Mesangial cell (primary cell): ENCODE data around the genes KRTAP9-2, KRTAP9-8, KRTAP9-4, KRTAP17-1, KRT34 and KRT19.

GRCh38 chr17:40549698-40550203 is 15.5 kb downstream of the CCR7 start:
- RAMPAGE, long total RNA: no peak

DNA sequence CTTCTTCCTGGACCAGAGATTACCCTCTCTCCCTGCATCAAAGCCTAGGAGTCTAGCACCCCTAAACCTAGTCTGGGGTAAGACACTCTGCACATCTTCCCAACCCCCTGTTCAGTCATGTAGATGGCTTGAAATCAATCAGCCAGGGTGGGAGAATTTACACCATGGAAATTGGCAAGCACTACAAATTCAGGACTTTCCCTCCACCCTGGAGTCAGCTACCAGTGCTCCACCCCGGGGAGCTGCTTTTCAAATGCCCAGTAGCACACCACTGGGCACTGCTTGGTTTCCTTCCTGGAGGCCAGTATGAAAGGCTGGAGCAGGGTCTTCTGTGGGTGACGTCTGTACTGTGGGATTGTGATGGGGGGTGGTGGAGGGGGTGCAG is 1.5 kb downstream of the CCR7 start:
- RAMPAGE, long total RNA: no peak

GRCh38 chr17:40564119-40564555 is 1.1 kb downstream of the CCR7 start:
- RAMPAGE, long total RNA: no peak

GRCh38 chr17:40564556-40565345 is 521 bp downstream of the CCR7 start:
- RAMPAGE, long total RNA: no peak

GRCh38 chr17:40565728-40565974 is 379 bp upstream of the CCR7 start:
- RAMPAGE, long total RNA: no peak

- RAMPAGE, long total RNA: no peak
Measured at GRCh38 chr17:40615046-40615650, 32.5 kb downstream of the SMARCE1 start.

GRCh38 chr17:40642166-40642904 is 5.3 kb downstream of the SMARCE1 start:
- RAMPAGE, long total RNA: no peak

DNA sequence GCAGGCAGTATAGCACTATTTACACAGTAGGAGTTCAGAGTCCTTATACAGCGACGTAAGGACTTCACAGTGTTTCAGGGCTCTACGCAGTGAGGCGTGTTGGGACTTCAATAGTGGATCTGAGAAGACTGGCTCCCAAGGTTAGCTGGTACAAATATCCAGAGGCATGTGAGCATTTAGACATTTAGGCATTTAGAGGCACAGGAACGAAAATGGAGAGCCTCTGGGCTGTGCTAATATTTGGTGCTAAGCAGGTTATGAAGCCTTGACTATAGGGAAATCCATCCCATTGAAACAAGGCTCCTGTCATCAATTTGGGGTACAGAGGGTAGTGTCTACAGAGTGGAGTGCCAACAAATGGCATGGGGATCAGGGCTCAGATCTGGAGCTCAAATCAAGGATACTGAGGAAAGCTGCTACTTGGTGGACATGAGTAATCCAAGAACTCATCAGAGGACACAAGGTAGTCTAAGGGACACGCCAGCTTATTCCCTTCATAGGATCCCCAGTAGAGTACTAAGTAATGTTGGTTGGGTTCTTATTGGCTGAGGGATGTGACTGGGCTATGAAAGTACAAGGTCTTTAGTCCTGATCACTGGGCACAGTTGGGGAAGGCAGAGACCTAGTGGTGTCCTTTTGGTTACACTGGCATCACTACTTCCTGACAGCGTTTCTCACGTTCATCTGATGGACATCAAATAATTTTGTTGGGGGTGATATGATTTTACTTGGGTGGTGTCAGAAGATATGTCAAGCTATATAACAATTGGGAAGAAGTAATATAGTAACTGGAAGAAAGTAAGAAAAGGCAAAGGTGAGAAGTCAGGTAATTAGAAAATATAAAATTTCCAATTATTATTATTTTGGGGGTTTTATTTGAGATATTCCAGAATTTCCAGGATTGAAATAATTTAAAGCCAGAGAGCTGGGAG is 5.2 kb downstream of the KRT10 start:
- RAMPAGE, long total RNA: no peak

DNA sequence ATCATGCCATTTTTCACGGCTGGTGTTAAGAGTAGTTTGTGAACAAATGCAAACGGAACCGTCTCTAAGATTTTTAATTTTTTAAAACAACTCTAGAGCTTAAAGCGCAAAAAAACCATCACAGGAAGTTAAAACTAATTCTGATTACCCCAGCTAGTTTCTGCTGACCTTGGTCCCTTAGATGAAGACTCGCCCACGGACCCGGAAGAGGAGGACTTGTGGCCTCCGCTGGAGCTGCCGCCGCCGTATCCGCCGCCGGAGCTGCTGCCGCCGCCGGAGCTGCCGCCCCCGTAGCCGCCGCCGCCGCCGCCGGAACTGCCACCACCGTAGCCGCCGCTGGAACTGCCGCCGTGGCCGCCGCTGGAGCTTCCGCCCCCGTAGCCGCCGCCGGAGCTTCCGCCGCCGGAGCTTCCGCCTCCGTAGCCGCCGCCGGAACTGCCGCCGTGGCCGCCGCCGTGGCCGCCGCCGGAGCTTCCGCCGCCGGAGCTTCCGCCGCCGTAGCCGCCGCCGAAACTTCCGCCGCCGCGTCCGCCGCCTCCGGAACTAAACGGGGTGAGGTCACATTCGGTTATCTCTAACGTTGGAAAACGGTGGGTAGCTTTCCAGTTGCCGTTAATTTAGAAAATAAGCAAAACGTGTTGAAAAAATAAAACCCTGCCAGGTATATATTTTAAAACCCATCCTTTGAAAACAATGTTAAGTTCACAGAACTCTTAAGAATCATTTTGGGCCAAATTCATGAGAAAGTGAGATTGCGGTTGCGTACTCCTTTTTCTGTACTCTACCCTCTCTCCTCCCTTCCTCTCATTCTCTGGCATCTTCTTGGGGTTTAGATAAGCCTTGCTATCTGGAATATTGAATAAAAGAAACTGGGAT is 3.6 kb downstream of the KRT10 start:
- RAMPAGE, long total RNA: start-site peak on the plus strand centred at position 529 of the sequence, 5 bp wide, 19 reads

- RAMPAGE, long total RNA: no peak
Measured at GRCh38 chr17:40885909-40886534, 980 bp upstream of the KRT20 start.

- RAMPAGE, long total RNA: no peak
Measured at GRCh38 chr17:41226446-41226894, at the start of gene KRTAP9-2. Gene KRTAP9-2 (plus strand): TSS chr17:41226648.

GRCh38 chr17:41237777-41238210 is at the start of gene KRTAP9-8:
Gene KRTAP9-8 (plus strand): TSS chr17:41237999.
- RAMPAGE, long total RNA: no peak

DNA sequence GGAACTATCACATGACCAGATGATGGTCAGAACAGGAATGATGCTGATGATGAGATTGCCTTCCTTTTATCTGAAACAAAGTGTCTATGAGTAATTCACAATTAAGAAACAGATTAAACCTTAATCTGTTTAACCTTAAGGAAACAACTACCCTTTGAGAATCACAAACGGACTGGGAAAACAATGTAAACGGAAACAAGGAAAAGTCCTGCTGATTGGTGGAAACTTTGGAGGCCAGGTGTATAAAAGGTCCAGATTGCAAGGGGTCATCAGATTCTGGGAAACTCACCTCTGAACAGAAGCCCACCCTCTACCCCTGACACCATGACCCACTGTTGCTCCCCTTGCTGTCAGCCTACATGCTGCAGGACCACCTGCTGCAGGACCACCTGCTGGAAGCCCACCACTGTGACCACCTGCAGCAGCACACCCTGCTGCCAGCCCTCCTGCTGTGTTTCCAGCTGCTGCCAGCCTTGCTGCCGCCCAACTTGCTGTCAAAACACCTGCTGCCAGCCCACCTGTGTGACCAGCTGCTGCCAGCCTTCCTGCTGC is at the start of gene KRTAP9-4:
KRTAP9-4 (plus strand) TSS at position 291 of the 552 bp plus-strand sequence.
- RAMPAGE, long total RNA: no peak

DNA sequence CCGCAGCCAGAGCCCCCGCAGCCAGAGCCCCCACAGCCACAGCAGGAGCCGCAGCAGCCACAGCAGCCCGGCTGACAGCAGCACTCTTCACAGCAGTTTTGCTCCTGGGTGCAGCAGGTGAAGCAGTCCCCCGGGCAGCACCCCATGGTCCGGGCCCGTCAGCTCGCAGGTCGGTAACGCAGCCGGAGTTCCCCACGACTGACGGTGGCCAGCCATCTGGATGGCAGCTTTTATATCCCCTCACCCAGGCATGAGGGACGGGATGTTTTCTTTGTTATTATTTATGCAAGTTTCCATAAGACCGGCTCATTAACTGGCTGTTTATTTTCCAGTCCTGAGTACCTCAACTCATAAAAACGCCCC is at the start of gene KRTAP17-1:
KRTAP17-1 (minus strand) TSS at position 206 of the 363 bp plus-strand sequence.
- RAMPAGE, long total RNA: no peak

GRCh38 chr17:41382194-41382595 is at the start of gene KRT34:
Gene KRT34 (minus strand): TSS chr17:41382306.
- RAMPAGE, long total RNA: no peak

DNA sequence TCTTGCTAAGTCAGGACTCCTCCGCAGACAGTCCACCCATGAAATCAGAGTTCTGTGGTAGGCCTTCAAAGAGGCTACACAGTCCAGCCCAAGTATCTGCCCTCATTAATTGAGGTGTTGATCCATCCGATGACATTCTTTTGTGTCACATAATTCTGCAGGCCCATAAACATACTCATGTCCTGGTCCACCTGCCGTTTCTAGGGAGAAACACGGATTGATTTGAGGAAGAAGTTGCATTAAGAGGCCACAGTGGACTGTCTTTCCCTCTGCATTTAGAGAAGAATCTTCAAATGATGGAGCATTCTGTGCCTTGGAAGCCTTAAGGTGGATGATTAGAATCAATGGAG is 348 bp upstream of the KRT31 start:
- RAMPAGE, long total RNA: no peak

DNA sequence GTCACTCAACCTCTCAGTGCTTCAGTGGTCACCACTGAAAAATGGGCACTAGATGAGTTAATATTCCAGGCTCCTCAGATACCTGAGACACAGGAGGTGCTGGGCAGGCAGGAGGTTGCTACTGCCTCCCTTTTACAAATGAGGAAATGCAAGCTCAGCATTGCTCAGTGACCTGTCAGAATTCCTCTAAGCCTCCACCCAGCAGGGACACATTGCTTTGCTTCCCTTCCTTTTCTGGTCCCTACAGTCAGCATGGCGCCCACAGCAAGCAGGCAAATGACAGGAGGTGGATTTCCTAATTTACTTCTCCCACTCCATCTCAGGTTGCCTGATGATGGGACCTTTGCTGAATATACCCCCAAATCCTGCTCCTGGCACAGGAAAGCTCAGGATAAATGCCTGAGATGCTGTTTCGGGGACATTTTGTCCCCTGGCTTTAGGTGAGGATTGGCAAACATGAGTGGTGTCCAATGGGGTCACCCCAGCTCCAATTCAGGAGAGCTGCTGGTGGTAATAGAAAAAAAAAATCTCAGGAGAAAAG is 5.0 kb upstream of the KRT13 start:
- RAMPAGE, long total RNA: no peak

GRCh38 chr17:41516727-41517370 is 1.8 kb downstream of the KRT15 start:
- RAMPAGE, long total RNA: no peak

DNA sequence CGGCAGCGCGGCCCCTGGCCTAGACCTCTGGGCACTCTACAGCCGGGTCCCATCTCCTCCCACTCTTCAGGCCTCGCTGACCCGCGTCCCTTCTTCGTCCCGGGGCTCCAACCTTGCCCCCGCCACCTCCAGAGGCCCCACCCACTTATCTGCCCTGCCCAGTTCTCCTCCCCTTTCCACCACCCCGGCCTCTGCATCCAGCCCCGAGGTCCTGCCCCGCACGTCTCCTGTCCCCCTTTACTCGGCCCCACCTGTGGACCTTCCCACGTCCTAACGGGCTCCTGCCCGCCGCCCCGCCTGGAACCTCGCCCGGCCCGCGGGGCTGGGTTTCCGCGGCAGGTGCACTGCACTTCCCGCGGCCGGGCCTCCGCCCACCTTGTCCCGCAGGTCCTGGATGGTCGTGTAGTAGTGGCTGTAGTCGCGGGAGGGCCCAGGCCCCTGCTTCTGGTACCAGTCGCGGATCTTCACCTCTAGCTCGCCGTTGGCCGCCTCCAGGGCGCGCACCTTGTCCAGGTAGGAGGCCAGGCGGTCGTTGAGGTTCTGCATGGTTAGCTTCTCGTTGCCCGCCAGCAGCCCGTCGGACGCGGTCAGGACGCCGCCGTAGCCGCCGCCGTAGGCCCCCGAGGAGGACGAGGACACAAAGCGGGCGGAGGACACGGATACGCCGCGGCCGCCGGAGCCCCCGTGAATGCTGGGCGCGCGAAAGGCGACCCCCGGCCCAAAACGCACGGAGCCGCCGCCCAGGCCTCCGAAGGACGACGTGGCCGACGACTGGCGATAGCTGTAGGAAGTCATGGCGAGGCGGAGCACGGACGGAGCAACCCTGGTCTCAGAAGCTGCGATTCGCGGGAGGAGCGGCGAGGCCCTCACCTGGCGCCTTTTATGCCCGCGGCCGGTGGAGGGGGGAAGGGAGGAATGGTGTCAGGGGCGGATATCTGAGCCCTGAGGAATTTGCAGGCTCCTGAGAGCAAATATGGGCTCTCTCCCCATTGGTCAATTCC is at the start of gene KRT19:
KRT19 (minus strand) TSS at position 856 of the 1,001 bp plus-strand sequence.
- RAMPAGE, long total RNA: start-site peak on the minus strand centred at position 875 of the sequence, 47 bp wide, 2,041 reads

DNA sequence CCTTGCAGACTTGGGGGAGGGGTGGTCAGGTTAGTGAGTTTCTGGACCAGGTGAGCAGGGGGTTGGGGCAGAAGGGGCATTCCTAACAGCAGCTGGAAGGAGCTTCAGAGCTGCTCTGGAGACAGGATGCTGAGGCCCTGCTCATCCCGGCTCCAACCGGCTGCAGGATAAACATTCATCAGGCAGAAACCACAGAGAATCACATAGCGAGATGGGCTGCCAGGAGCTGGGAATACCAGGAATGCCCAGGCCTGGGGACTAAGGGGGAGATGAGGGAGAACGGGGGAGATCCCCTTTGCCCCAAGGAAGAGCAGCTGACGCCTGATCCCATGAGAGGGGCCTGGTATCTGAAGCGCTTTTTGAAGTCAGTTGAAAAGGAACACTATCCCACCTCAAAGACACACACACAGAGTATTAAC is 10.6 kb upstream of the KRT19 start:
- RAMPAGE, long total RNA: no peak